ENCODE measurements around a stretch of chr2.

- PRO-cap = no peak
- RAMPAGE, long total RNA, 4 experiments = no peak in any of the 4 experiments
Measured at GRCh38 chr2:44708272-44708813, 233.2 kb upstream of the SIX3 start.

- PRO-cap = no peak
- RAMPAGE, long total RNA, 4 experiments = no peak in any of the 4 experiments
Measured at GRCh38 chr2:44801327-44802425, 139.8 kb upstream of the SIX3 start.

GRCh38 chr2:45211750-45212247 lies 202.5 kb upstream of the SIX2 start:
- PRO-cap = no peak
- RAMPAGE, long total RNA, 4 experiments = no peak in any of the 4 experiments

- PRO-cap = no peak
- RAMPAGE, long total RNA, 4 experiments = no peak in any of the 4 experiments
Measured at GRCh38 chr2:45459015-45459488, 152.0 kb downstream of the SRBD1 start.

- PRO-cap = no peak
- RAMPAGE, long total RNA, 4 experiments = no peak in any of the 4 experiments
Measured at GRCh38 chr2:45583971-45584517, 27.0 kb downstream of the SRBD1 start.

GRCh38 chr2:45643484-45644109 lies 7.9 kb upstream of the PRKCE start:
- PRO-cap = no peak
- RAMPAGE, long total RNA, 4 experiments = no peak in any of the 4 experiments

- PRO-cap = no peak
- RAMPAGE, long total RNA, 4 experiments = no peak in any of the 4 experiments
Measured at GRCh38 chr2:45692235-45692713, 40.8 kb downstream of the PRKCE start.

GRCh38 chr2:45833651-45834345 lies 182.3 kb downstream of the PRKCE start:
- PRO-cap = no peak
- RAMPAGE, long total RNA, 4 experiments = no peak in any of the 4 experiments

DNA sequence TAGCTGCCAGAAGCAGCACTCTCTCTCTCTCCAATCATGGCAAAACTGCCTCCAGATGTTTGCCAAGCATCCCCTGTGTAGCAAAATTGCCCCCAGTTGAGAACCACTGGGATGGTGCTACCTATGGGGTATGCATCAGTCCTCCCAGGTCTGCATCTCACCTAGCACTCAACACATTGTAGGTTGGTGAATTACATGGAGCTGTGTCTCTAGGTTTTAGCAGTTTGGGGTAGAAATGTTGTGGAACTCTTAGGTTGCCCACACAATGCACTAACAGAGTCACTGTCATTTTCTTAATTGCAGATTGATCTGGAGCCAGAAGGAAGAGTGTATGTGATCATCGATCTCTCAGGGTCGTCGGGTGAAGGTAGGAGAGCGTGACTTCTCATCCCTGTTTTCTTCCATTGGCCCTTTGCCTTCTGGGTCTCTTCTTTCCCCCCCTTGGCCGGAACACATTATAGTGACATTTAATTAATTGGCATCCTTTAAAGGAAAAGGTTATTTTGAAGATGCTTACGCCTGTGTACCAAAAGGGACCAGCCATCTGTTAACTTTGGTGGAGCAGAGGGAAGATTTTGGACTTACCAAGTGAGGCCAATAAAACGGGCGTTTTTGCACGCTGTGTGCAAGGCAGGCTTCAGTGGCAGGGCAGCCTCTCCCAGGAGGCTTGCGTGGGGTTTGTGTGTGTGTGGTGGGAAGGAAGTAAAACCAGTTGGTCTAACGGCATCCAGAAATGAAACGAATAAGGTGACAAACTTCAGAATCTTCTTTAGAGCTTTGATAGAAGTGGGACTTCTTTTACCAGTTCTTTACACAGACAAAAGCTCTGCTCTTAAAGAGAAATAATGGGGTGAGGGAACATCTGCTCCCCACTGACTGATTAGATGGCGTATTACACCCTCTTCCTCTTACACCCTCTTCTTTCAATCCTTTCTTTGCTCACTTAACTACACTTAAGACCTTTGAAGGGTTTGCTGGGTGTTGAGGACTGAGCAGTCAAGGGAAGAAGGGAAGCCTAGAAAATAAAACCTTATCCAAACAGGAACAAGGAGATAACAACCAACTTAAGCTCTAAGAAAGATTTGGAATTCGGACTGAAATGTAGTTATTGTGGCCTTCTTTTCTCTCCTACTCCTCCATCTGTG lies 191.6 kb downstream of the PRKCE start:
- PRO-cap = no peak
- RAMPAGE, long total RNA, 4 experiments = no peak in any of the 4 experiments

DNA sequence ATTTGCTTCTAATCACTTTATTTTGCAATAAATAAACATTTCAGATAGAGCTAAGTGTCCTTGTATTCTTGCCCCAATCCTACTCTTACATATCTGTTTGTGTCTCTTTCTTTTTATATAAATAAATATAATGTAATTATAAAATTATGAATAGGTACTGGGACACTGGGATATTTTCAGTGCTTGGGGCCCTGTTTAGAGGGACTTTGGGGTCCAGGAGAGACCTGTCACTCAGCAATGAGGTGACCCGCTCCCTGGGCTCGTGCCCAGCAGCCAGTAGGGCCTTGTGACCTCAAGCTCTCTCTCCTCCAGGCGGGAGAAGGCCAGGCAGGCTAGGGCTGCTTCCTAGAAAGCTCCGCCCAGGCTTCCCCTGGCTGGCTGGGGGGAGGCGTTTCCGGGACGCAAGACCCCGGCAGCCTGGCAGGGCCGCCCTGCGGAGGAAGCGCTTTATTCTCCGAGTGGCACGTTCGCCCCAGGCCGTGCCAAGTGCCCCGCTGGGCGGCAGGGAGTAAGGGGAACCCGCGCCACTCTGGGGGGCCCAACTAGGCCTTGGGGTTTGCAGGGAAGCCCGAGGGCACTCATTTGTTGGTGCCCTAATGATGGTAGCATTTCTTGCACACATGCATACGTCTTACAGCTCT lies 21.3 kb upstream of the EPAS1 start:
- PRO-cap = bidirectional peak, plus-strand start at position 450 of the sequence, minus-strand start at position 294 of the sequence
- RAMPAGE, long total RNA, 4 experiments = no peak in any of the 4 experiments

DNA sequence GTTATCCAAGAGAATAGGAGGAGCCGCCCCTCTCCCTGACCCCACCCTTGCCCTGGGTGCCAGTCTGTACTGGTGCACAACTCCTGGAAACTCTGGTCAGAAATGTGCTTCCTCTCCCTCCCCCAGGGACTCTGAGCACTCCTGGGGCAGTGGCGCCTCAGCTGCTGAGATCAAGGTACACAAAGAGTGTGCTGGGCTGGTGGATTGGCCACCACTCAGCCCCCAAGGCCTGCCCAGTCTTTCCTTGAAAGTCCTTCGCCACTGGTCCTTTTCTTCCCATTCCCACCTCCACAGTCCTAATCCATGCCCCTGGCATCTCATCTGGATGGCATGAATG lies 19.6 kb upstream of the EPAS1 start:
- PRO-cap = no peak
- RAMPAGE, long total RNA, 4 experiments = no peak in any of the 4 experiments

- PRO-cap = bidirectional peak, plus-strand start at chr2:46307557, minus-strand start at chr2:46307301
- RAMPAGE, long total RNA, 4 experiments = no peak in any of the 4 experiments
Measured at GRCh38 chr2:46306942-46307882, 10.0 kb downstream of the EPAS1 start.

- PRO-cap = unidirectional peak, plus-strand start at chr2:46332020; unidirectional peak, plus-strand start at chr2:46332118
- RAMPAGE, long total RNA, 4 experiments = no peak in any of the 4 experiments
Measured at GRCh38 chr2:46331741-46332322, 34.6 kb downstream of the EPAS1 start.

DNA sequence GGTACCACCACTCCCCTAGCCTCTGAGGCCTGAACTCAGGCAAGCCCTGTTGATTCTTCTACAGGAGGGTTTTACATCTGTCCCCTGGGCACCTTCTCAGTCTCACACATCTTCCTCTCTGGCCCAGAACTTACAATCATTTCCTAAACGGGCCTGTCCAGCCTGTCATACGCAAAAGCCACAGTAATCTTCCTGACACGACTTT lies 82.8 kb upstream of the RHOQ start:
- PRO-cap = no peak
- RAMPAGE, long total RNA, 4 experiments = no peak in any of the 4 experiments

DNA sequence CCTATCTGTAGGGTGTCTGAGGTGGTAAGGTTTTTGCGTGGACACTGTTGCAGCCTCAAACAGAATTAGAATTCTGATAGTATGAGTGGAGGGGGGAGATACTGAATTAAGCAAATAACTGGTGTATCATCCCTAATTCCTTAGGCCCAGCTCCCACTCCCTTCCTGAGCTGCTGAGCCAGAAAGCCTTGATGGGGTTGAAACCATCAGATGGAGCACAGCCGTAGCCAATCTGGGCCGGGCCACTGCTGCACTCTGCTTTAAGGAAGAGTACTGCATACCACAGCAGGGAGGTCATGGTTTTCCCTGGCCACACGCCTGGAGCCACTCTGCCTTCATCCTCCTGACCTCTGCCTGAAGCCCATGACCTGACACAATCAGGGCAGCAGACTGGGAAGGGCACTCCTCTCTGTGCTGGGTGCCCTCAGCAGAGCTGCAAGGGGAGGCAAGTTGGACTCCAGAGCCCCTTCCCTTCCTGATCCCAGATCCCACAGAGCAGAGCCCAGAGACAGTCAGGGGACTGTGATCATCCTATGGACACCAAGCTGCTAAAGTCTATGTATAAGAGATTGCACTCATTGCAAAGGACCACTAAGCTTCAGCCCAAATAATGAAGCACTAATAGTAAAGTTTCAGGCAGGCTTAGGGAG lies 54.3 kb upstream of the RHOQ start:
- PRO-cap = no peak
- RAMPAGE, long total RNA, 4 experiments = no peak in any of the 4 experiments

DNA sequence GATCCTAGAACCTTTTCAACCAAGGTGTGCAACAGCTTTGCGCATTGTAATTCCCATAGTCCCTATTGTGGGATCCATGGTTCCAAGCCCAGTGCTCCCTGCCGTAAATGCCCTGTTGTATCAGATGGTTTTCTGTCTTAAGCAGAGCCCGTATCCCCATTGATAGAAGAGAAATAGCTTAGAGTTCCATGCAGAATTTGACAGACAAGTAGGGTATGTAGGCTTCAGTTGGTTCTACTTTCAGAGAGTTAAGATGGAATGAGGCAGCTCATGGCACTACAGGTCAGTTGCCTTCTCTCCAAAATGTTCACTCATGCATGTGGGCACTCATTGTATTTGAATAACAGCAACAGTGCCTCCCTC lies 4.5 kb upstream of the ATP6V1E2 start:
- PRO-cap = no peak
- RAMPAGE, long total RNA, 4 experiments = no peak in any of the 4 experiments

DNA sequence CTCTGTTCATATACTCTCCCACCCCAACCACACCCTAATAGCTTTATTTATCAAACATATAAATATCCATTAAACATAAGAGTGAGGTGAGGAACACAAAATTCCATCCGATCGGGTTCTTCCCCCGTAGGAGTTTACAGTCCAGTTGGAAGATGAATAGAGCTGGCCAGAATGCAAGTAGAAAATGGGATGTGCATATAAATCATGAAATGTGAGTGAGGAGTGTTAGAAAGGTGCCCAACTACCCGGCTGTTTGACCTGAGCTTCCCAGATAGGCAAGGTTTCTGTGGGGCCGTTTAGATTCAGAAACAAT lies 14.1 kb upstream of the ATP6V1E2 start:
- PRO-cap = no peak
- RAMPAGE, long total RNA, 4 experiments = no peak in any of the 4 experiments

DNA sequence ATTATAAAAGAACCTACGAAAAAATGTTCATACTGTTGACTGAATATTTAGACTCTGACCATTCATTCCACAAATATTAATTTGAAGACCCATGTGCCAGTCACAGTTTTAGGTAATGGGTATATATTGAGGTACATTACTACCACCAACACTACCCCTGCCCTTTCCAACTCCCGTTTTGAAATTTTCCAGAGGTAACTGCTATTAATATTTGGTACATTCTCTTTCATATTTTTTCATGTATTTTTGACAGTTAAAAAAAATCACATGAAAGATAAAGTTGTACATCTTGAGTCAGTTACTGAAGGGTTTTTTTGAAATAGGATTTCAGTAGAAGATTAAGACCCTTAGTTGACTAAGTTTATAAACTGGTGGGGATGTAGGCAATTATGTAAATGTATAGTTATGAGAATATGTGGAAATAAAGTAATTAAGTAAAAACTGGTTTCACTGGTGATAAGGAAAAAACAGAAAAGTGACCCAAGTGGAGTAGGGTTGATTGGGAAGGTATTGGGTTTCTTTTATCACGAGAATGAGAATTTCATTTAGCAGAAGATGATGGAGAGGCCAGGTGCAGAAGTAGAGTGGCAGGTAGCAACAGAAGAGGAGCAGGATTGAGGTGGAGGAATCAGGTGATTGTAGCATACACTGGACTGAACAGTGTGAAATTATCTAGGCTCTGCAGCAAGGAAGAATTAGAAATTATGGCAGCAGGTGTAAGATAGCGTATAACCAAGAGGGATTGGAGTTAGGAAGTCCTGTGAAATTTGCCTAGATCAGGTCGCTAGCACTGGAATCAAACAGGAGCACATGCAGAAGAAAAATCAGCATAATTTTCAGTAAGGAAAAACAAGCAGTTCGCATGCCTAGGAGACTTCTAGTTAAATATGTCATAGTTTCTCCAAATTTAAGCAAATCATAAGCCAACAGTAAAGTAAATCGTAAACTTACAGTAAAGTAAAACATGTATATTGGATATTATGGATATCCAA lies 67.0 kb downstream of the SOCS5 start:
- PRO-cap = no peak
- RAMPAGE, long total RNA, 4 experiments = start-site peak on the plus strand in 1 of 4 experiments, centred at position 260 of the sequence, 5 reads per replicate

DNA sequence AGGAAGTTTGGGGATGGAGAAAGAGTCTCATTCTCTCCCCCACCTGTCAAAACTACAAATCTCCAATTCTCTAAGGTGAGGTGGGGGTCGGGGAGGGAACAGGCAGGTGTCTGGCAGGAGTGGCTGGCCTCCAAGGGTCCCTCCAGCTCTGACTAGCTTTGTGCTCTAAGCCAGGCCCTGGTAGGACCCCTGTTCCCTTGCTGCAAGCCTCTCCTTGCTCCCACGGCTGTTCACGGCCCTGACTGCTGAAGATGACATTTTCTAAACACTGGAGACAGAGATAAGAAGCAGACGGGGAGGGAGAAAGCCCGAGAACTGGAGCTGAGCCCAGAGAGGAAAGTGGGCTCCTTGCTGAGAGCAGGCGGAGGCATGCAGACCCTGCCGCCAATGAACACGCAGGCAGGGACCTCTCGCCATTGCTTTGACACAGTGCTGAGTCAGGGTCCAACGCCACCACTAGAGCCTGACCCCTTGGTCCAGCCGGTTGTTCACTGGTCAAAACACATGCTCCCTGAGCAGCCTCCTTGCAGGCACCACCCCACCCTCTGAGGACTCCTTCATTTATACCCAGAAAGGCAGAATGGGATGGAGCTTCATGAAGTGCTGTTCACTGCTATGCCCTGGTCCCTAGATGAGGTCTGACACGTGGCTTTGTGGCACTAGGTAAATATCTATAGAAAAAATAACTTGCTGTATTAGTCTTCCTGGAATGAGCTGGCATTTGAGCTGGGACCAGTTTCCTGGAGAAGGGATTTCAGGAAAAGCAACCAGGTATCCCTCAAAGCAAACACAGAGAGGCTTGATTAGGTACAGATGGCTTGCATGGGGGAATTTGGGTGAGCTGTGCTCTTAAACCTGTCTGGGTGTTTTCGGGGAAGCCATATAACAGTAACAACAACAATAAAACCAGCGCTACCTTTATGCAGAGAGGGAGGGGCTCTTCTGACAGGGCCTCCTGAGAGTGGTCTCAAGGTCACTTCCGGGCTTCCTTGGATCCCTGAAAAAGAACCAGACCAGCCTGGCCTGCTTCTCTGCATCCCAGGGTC lies 65.7 kb downstream of the MCFD2 start:
- PRO-cap = no peak
- RAMPAGE, long total RNA, 4 experiments = no peak in any of the 4 experiments

GRCh38 chr2:46888266-46888853 lies 27.2 kb downstream of the MCFD2 start:
- PRO-cap = no peak
- RAMPAGE, long total RNA, 4 experiments = no peak in any of the 4 experiments

Measured in transverse colon (tissue), 4 donors.